Cytotoxic T cell (primary cell): ENCODE measurements around a stretch of chr1.

DNA sequence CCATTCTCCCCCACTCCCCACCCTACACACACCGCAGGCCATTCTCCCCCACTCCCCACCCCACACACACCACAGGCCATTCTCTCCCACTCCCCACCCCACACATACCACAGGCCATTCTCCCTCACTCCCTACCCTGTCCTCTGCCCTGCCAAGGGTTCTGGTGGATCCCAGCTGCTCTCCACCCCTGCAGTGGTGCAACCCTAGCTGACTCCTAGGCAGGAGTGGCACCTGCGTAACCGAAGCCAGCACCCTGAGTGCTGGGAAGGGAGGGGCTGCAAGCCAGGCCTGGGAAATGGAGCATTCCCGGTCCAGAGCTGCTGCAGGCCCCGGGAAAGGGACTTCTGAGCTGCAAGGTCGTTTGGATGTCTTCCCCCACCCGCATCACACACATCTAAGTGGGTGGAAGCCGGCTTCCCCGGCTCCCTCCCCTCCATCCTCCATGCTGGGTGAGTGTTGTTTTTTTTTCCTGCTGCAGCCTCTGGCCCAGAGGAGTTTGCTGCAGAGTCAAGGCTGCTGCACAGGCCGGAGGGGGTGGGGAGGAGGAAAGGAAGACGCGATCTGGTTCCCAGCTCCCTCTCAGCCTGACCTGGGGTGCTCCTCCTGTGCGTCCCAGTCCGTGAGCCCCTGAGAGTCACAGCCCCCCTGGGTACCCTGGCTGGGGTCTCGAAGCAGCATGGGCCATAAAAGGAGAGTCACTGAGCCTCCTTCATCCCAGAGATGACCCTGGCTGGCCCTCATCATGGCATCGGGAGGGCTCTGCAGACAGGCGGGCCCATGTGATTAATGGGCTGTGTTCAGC lies 16.1 kb downstream of the H6PD start:
- PRO-cap, 2 experiments = no peak in any of the 2 experiments

DNA sequence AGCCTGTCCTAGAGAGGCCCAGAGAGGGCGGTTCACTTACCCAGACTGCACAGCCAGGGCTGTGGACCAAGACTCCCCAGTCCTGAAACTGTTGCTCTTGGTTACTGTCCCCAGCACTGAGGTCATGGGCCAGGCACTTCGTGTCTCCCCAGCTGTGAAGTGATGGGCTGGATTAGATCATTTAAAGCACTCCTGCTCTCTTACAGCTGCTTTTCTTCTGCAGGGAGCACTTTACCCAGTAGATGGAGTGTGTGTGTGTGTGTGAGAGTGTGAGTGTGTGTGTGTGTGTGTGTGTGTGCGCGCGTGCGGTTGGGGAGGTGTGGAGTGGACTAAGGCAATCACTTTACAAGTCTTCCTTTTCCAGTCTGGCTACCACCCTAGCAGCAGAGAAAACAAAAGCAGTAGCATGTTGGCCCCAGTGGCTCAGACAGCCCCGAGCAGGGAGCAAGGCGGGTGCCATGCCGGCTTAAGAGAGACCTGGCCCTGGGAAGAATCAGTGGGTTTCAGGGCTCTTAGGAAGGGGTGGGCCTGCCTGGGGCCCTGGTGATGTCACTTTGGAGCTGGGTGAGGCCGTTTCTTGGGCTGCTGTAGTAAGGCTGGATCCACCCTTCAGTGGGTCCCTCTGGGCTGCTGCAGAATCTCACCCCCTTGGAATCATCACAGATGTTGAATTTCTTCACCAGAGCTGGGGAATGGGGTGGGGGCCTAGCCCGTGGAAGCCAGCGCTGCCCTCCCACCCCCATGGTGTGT lies 2.4 kb downstream of the SPSB1 start:
- PRO-cap, 2 experiments = no peak in any of the 2 experiments

DNA sequence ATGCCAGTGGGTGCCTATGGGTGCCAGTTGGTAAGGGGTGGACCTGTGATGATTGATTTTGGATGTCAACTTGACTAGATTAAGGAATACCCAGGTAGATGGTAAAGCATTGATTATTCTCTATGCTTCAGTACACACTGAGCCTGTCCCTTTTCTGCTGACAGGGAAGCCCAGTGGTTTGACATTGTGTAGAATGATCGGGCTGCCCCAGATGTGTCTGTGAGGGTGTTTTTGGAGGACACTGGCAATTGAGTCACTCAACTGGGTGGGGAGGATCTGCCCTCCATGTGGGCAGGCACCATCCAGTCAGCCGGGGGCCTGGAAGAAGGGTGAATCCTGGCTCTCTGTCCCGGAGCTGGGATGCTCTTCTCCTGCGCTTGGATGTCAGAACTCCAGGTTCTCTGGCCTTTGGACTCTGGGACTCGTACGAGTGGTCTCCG lies 9.5 kb downstream of the SPSB1 start:
- PRO-cap, 2 experiments = no peak in any of the 2 experiments

GRCh38 chr1:9338773-9339161 lies 46.1 kb downstream of the SPSB1 start:
- PRO-cap, 2 experiments = no peak in any of the 2 experiments

GRCh38 chr1:9371190-9372375 lies 78.9 kb downstream of the SPSB1 start:
- PRO-cap, 2 experiments = no peak in any of the 2 experiments

- PRO-cap, 2 experiments = no peak in any of the 2 experiments
Observed at GRCh38 chr1:9399823-9400311, 107.2 kb downstream of the SPSB1 start.

GRCh38 chr1:9429360-9429928 lies 109.8 kb upstream of the SLC25A33 start:
- PRO-cap, 2 experiments = no peak in any of the 2 experiments

GRCh38 chr1:9452349-9453117 lies 86.7 kb upstream of the SLC25A33 start:
- PRO-cap, 2 experiments = no peak in any of the 2 experiments

DNA sequence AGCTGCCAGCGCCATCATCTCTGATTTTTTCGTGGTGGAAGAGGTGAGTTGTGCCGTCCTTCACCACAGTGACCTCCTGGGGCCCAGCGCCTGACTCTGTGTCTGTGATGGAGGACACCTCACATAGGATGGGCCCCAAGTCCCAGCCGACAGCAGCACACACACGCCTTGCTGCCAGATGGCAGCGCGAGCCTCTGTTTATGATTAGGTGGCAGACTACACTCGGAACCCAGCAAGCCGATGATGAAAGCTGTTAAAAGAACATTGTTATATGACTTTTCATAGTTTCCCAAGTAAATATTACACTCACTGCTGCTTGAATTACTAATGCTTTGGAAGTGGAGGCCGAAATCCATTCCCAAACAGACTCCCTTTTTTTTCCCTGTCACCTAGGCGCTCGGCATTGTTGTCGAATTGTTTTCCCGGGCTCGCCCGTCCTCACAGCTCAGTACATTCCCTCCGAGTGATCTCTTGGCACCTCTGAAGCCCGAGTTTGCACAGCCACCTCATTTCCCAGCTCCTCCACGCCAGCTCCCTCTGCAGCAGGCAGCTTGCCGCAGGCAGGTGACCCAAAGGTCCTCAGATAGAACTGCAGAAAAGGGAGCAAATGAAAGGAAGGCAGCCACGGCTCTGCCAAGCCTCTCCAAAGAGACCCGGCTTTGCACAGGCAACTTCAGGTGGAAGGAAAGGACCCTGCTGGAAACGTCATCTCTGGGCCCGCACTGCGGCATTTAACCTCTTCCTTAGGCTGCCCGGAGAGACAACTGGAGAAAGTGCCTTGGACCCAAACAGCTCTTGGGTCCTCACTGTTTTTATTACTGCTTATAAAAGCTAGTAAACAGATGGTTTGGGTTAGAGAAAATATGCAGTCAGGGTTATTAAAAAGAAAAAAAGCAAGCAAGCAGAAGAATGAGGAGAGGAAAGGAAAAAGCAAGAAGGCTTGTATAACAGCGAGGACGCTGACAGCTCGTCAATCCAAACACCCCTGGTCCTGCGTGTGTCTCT lies 72.2 kb upstream of the SLC25A33 start:
- PRO-cap, 2 experiments = no peak in any of the 2 experiments

- PRO-cap, 2 experiments = no peak in any of the 2 experiments
Observed at GRCh38 chr1:9494760-9495591, 44.3 kb upstream of the SLC25A33 start.

- PRO-cap, 2 experiments = peak in 1 of 2 experiments; most common minus-strand start chr1:9688921 (in 1)
Observed at GRCh38 chr1:9688659-9688961, 37.1 kb downstream of the PIK3CD start.

DNA sequence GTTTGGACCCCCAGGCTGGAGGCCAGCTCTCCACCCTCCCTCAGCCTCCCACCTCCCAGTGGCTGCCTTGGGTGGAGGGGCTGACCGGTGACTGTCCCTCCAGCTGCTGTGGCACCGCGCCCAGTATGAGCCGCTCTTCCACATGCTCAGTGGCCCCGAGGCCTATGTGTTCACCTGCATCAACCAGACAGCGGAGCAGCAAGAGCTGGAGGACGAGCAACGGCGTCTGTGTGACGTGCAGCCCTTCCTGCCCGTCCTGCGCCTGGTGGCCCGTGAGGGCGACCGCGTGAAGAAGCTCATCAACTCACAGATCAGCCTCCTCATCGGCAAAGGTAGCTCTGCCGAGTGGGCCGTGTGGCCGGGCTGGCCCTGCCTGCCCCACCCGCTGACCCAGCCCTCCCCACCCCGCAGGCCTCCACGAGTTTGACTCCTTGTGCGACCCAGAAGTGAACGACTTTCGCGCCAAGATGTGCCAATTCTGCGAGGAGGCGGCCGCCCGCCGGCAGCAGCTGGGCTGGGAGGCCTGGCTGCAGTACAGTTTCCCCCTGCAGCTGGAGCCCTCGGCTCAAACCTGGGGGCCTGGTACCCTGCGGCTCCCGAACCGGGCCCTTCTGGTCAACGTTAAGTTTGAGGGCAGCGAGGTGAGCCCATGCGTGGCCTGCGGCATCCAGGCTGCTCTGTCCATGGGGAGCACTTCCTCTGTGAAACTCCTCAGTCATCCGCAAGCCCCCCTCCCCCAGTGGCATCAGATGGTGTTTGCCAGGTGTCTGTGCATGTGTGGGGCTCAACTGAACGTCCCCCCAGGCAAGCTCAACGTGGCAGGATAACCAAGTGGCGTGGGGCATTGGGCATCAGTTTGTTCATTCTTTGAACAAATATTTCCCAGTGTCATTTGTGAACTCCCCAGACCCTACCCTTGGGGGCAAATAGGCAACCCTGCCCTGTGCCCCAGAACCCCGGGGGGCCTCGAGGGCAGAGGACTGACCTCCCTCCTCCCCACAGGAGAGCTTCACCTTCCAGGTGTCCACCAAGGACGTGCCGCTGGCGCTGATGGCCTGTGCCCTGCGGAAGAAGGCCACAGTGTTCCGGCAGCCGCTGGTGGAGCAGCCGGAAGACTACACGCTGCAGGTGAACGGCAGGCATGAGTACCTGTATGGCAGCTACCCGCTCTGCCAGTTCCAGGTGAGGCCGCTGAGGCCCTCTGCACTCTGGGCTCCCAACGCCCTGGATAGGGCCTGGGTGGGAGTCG lies 64.3 kb downstream of the PIK3CD start:
- PRO-cap, 2 experiments = peak in 2 of 2 experiments; most common plus-strand start position 302 of the sequence (in 1); most common minus-strand start position 166 of the sequence (in 1)

GRCh38 chr1:9731127-9731505 lies 79.6 kb downstream of the PIK3CD start:
- PRO-cap, 2 experiments = no peak in any of the 2 experiments

DNA sequence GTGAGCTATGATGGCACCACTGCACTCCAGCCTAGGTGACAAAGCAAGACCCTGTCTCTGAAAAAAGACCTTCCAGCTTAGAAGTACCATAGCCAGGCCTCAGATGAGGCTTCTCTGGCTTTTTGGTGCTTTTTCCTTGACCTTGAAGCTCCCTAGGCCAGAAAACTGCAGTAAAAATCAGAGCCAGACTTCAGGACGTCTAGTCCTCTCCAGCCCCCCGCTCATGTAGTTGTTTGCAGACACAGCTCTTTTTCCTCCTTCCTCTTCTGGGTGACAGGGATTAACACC lies 9.7 kb upstream of the CLSTN1 start:
- PRO-cap, 2 experiments = no peak in any of the 2 experiments

DNA sequence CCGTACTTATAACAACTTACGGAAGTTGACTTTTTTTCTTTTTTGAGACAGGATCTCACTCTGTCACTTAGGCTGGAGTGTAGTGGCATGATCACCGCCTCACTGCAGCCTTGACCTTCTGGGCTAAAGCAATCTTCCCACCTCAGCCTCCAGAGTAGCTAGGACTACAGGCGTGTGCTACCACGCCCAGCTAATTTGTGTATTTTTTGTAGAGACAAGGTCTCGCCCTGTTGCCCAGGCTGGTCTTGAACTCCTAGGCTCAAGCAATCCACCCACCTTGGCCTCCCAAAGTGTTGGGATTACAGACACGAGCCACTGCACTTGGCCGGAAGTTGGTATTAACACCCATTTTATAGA lies 15.7 kb upstream of the CLSTN1 start:
- PRO-cap, 2 experiments = no peak in any of the 2 experiments

DNA sequence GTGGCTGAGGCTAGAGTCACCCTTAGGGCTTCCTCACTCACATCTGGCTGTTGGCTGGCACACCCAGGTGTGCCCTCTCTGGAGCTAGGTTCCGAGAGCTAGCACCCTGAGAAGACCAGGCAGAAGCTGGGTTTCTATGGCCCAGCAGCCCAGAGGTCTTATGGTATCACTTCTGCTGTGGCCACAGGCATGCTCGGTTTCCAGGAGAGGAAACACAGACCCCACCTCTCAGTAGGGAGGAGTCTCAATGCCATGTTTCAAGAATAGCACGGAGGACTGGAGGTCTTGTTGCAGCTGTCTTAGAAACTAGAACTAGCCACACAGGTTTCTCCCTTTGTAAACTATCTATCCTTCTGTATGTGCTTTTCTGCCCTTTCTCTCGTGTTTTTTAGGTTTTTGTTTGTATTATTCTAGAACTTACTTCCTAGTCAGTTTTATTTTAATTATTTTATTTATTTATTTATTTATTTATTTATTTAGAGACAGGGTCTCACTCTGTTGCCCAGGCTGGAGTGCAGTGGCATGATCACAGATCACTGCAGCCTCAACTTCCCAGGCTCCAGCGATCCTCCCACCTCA lies 20.5 kb upstream of the KIF1B start:
- PRO-cap, 2 experiments = no peak in any of the 2 experiments

DNA sequence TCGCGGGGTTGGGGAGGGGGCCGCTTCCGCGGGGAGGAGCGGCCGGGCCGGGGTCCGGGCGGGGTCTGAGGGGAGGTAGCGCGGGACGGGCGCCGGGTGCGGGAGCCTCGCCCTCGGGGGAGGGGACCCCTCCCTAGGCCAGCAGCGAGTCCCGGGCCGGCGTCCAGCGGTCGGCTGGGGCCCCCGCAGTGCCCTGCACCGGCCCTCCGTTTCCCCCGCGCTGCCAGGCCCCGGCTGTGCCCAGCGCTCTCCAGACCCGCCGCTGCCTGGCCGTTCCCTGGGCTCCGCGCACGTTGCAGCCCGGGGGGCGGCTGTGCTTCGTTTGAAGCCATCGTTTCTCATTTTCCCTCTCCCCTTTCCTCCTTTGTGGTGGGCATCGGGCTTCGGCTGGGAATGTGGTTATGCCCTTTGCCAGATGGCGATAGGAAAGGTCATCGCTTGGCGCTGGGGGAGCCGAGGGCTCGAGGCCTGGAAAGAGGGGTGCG lies 587 bp downstream of the KIF1B start:
- PRO-cap, 2 experiments = no peak in any of the 2 experiments

DNA sequence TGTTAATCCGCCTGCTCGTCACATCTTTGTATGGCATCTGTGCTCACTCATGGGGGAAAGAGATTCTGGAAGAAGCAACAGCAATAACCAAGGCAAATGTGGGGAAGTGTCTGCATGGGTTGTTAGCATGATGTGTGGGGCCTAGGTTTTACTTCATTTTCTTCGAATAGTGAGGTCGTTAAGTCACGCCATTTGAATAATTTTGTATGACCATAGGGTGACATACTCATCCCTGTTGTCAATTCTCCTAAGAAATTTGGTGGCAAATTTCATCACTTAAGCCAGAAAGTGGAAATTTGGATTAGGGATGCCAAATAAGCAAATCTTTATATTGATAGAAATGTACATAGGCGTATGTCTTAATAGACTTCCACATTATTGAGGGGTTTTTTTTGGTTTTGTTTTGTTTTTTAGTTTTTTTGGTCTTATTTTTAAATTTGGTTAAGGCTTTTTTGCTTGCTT lies 92.3 kb downstream of the KIF1B start:
- PRO-cap, 2 experiments = no peak in any of the 2 experiments

GRCh38 chr1:10415118-10415791 lies 15.0 kb upstream of the CENPS start:
- PRO-cap, 2 experiments = no peak in any of the 2 experiments

DNA sequence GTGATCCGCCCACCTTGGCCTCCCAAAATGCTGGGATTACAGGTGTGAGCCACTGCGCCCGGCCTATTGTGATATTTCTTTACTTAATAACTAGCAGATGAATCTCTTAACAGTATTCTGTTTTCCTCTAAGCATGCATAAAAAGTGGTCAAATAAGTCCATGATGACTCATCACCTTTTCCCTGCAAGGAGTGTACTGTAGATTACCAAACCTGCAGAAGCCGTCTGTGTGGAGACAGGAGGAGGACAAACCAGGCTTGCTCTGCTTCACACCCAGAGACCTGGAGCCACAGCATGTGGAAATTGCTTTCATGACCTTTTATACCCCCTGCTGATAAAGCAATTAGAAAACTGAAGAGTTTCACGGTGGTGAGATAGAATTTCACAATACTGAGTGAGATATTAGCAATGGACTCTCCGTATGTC lies 9.3 kb downstream of the CORT start:
- PRO-cap, 2 experiments = no peak in any of the 2 experiments